SJCRH30 (cell line): Measurements from ENCODE around the genes C22orf42, RFPL3 and FBXO7.

GRCh38 chr22:31682433-31683650, 20.8 kb upstream of the PISD start:
- RAMPAGE, long total RNA = no peak

GRCh38 chr22:31944181-31944377, 256 bp upstream of the YWHAH start:
- RAMPAGE, long total RNA = no peak

GRCh38 chr22:31951637-31952485, 7.5 kb downstream of the YWHAH start:
- RAMPAGE, long total RNA = no peak

DNA sequence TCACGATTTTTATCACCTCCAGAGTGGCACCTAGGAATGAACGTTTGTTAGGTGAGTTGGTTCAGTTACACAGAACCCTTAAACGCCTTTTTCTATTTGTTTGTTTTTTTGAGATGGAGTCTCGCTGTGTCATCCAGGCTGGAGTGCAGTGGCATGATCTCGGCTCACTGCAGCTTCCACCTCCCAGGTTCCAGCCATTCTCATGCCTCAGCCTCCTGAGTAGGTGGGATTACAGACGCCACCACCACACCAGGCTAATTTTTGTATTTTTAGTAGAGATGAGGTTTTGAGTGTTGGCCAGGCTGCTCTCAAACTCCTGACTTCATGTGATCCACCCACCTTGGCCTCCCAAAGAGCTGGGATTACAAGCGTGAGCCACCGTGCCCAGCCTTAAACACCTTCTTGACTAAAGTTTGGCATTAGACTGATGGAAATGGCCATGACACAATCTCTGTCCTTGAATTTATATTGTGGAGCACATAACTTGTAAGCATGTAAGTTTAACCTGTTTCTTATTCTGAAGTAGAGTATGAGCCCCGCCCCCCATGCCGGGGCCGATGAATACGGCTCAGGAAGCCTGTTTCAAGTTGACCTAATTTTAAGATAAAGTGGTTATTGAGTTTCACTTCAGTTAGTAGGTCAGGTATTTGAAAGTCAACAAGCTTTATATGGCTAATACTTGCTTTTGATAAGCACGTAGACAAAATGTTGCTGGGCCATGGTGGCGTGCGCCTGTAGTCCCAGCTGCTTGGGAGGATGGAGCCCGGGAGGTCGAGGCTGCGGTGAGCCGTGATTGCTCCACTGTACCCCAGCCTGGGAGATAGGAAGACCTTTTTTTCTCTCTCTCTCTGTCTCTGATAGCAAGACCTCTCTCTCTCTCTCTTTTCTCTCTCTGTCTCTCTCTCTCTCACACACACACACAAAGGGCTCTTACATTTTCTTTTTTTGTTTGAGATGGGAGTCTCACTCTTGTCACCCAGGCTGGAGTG, 14.1 kb downstream of the YWHAH start:
- RAMPAGE, long total RNA = no peak

GRCh38 chr22:32052263-32052797, 9.3 kb downstream of the SLC5A1 start:
- RAMPAGE, long total RNA = no peak

DNA sequence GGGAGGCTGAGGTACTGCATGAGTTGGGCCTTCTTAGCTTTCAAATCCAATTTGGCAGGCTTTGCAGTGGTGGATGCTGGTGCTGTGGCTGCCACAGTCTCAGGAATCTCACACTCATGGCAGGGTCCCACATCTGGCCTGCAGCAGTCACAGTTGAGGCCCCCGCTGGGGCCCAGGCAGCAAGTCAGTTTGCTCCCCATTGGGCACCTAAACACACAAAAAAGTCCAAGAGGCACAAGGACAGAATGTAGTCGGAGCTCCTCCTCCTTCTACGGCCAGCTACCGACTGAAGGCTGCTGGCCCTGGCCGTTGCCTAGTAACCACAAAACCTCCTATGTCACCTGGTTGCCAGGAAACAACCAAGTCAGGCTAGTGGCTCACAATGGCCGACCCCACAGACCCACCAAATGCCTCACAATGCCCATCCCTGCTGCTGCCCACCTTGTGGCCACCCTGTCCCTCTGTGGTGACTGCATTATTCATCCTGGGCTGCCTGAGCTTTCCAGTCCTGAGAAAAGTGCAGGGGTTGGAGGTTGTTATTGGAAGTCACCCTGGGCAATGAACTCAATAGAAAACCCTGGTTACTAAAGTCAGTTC, at the start of gene C22orf42:
Gene C22orf42, minus strand, starts transcription at position 288 of the 597 bp plus-strand sequence.
- RAMPAGE, long total RNA = no peak

DNA sequence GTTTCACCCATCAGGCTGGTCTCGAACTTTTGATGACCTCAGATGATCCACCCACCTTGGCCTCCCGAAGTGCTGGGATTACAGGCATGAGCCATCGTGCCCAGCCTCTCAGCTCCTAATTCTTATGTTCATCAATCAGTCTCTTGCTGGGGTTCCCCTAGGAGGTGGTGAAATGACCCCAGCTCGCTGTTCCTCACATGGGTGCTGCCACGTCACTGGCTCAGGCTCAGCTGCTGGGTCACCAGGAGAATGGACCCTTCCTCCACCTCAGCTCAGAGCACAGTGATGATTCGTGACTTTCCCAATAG, at the start of gene RFPL3:
Gene RFPL3, plus strand, starts transcription at position 207 of the 308 bp plus-strand sequence.
- RAMPAGE, long total RNA = no peak

DNA sequence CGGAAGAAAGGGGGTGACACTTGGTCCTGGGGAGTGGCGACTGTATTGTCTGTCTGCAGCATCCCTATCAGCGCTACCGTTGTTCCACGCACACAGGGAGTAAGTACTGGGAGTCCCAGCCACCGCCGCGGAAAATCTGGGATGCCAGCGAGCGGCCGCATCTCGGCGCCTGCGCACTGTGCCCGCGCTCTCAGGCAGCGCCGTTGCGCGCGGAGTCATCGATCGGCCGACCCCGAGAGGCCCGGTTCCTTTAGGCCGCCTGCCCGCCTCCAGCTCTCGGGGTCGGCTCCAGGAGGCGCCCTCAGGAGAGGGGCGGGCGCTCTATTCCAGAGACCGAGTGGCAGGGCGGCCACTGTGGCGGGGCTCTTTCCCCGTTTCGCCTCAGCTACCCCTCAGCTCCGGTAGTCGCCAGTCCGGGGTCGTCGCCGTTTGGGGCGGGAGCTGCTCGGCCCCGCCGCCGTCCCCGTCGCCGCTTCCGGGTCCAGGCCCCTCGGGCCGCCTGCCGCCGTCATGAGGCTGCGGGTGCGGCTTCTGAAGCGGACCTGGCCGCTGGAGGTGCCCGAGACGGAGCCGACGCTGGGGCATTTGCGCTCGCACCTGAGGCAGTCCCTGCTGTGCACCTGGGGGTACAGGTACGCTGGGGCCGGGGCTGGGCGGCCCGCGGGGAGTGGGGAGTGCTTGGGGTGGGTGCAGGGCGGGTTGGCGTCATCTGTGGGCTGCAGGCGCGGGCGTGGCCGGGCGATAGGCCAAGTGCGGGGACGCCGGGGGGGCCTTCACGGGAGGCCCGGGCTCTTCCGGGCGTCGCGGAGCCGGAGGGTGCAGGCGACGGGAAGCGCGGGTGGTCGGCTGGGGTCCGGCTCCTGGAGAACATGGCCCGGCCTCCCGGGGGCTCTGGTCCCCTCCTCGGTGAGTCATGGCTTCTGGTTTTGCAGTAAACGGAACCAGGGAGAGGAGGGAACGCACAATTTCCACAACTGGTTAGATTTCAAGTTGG, at the start of gene FBXO7:
Gene FBXO7, plus strand, starts transcription at position 319 of the 994 bp plus-strand sequence.
- RAMPAGE, long total RNA = start-site peak on the plus strand centred at position 295 of the sequence, 170 bp wide, 39 and 17 reads in 2 replicates; start-site peak on the plus strand centred at position 808 of the sequence, 27 bp wide, 110 and 17 reads in 2 replicates

DNA sequence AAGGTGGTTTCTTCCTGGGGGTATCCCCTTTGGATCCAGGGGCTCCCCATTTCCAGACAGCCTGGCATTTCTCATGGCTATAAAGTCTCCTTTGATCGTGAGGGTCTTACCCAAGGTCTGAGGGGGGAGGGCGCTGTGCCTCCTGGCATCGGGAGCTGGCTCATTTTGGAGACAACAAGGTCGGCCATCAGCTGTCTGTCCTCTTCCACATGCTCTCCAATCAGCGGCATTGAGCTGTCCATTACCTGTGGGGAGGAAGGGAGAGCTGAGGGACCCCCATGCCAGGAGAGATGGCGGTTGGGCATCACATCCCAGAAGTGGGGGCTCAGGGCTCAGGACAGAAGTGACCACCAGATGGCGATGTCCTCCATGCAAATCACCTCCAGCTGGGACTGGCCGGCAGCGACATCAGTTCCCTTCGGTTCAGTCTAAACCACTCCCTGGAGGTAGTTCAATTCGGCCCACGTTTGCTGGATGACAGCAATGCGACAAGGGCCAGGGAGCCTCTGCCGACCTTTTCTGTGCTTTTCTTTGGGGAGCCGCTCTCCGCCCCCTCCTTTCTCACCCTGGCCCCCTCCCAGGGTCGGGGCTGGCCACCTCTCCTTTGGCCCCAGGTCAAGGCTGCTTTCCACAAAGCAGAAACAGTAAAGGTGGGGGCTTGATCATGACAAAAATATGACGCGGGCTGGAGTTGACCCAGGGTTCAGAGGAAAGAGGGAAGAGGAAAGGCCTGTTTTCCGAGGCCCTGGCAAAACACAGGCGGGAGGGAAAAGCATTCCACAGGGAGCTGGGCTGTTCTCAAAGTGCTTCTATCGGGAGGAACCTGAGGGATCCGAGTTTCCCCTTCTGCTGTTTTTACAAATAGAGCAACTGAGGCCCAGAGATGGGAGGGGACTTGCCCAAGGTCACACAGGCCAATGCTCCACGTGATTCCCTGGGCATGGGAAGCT, 54.4 kb downstream of the FBXO7 start:
- RAMPAGE, long total RNA = no peak

DNA sequence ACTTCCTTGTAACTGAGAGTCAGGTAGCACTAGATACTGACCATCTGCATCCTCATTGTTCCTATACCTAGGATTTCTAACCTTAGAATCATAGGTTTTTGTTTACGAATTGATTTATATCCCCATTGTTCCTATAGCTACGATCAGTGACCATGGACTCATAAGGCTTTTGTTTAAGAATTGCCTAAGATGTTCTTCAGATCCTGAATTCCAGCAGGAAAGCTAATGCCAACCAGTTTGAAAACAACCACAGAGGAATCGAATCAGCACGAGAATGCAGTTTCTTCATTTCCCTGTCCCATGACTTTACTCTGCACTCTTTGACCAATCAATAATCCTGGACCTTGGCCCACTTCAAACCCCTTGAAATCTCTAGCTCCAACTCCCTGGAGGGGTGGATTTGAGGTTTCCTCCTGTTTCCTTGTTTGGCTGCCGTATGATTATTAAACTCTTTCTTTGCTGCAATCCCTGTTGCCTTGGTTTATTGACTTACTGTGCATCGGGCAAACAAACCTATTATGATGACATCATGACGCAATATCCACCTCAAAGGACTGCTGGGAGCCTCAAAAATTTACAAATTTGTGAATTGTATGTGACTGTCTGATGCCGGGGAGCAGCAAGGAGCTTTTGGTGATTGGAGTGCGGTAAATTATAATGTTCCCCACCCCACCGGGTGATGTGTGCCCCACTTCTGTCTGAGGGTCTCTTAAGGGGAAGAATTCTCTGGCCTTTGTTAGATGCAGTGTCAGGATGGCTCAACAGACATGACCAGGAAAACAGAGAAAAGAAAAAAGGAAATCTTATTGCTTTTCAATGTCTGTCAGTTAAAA, 109.3 kb downstream of the FBXO7 start:
- RAMPAGE, long total RNA = no peak

GRCh38 chr22:32745781-32746184, 55.7 kb upstream of the TIMP3 start:
- RAMPAGE, long total RNA = no peak

DNA sequence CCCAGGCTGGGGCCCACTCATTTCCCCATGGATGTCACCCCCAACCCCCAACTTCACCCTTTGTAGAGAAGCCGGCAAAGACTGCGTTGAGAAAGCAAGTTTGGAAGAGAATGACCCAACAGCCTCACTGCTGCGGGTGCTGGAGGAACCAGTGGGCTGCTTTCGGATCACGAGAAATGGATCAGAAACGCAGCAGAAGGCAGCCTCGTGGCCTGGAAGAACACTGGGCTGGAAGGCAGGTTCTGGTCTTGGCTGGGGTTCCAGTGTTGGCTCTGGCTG, 37.2 kb upstream of the TIMP3 start:
- RAMPAGE, long total RNA = no peak

DNA sequence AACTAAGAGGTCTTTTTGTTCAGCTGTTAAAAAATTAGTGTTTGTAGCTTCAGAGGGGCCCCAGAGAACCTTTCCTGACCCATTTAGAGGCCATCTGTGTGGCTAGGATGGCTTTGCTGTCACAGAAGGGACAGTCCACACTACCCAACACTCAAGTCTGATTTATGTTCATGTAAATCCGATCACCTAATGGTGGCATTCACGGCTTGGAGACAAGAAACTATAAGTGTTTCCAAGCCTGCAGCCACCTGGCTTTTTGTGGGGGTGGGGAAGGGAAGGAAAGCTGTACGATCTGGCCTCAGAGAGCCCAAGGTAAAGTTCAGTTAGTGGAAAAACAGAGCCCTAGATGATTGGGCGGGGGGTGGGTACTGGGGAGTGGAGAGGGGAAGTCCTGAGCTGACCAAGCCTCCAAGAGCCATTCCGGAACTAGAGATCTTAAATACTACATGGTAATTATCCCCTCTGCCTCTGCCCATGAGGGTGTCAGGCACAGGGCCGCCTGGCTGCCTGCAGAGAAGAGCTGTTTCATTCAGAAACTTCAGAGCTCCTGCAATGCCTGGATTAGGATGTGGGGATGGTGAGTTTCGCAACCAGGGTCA, 8.8 kb downstream of the TIMP3 start:
- RAMPAGE, long total RNA = no peak

GRCh38 chr22:32811559-32811957, 10.1 kb downstream of the TIMP3 start:
- RAMPAGE, long total RNA = no peak

DNA sequence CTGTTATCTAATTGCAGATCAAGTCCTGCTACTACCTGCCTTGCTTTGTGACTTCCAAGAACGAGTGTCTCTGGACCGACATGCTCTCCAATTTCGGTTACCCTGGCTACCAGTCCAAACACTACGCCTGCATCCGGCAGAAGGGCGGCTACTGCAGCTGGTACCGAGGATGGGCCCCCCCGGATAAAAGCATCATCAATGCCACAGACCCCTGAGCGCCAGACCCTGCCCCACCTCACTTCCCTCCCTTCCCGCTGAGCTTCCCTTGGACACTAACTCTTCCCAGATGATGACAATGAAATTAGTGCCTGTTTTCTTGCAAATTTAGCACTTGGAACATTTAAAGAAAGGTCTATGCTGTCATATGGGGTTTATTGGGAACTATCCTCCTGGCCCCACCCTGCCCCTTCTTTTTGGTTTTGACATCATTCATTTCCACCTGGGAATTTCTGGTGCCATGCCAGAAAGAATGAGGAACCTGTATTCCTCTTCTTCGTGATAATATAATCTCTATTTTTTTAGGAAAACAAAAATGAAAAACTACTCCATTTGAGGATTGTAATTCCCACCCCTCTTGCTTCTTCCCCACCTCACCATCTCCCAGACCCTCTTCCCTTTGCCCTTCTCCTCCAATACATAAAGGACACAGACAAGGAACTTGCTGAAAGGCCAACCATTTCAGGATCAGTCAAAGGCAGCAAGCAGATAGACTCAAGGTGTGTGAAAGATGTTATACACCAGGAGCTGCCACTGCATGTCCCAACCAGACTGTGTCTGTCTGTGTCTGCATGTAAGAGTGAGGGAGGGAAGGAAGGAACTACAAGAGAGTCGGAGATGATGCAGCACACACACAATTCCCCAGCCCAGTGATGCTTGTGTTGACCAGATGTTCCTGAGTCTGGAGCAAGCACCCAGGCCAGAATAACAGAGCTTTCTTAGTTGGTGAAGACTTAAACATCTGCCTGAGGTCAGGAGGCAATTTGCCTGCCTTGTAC, 58.0 kb downstream of the TIMP3 start:
- RAMPAGE, long total RNA = no peak

GRCh38 chr22:32880919-32881730, 79.6 kb downstream of the TIMP3 start:
- RAMPAGE, long total RNA = no peak

DNA sequence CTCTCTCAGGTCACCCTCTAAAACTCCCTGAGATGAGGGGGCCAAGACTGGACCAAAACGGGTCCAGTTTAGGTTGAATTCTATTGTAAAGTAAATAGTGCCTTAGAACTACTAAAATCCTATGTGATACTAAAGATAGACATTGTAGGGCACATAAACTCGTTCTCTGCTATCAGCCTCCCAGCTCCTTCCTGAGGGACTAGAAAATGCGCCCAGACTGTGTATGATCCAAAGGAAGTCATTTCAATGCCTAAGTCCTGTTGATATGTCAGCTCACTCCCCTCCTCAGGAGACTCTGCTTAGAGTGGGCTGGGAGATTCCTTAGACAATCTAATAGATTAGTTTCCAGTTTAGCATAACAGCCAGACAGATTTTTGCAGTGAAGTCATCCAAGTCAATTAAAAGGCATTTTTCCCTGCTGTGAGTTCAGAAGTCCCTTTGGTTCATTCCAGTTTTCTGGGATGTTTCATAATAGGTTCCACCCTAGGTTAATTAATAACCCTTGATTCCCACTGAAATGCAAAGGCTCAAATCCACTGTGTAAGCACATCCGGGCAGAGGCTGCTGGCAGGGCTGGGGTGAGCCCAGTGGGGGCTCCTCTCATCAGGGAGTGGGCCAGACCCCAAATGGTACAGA, 90.8 kb downstream of the SYN3 start:
- RAMPAGE, long total RNA = no peak

DNA sequence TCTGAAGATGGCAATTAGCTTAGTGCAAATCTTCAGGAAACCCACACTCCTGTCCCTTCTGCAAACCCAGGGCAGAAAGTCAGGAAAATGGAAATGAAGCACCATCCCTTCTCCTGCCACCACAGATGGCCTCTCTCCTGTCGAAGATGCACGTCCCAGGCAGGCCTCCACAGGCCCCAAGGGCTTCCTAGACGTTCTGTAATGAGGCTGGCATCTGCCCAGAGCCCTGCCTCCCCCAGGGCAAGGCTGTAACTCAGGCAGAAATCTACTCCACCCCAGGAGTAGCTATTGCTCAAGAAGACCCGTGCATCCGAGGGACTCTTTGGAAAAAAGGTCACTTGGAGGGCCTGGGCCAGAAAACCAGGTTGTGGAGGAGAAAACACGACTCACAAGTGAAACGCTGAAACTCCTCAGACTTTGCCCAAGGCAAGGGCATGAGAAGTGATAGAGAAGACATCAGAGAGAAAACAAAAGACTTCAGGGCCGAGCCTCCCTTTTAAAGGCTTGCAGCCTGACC, 66.4 kb downstream of the SYN3 start:
- RAMPAGE, long total RNA = no peak

- RAMPAGE, long total RNA = no peak
These were observed 1.0 kb downstream of the LARGE1 start for GRCh38 chr22:33919046-33919901.

GRCh38 chr22:33921128-33922238, 1.2 kb upstream of the LARGE1 start:
- RAMPAGE, long total RNA = no peak